Metastatic Pancreatic Carcinoma in the Ovary (tissue), 1 donor: ENCODE measurements around a stretch of chr2.

- PRO-cap, result no peak
These were observed 61.8 kb downstream of the ACKR3 start for GRCh38 chr2:236631353-236631988.

- PRO-cap, result no peak
These were observed 90.2 kb downstream of the ACKR3 start for GRCh38 chr2:236659718-236660245.

- PRO-cap, result no peak
These were observed 91.8 kb downstream of the ACKR3 start for GRCh38 chr2:236661017-236662201.

GRCh38 chr2:236715670-236716029 is 146.0 kb downstream of the ACKR3 start:
- PRO-cap, result no peak

- PRO-cap, result no peak
These were observed 162.4 kb downstream of the ACKR3 start for GRCh38 chr2:236731853-236732641.

DNA sequence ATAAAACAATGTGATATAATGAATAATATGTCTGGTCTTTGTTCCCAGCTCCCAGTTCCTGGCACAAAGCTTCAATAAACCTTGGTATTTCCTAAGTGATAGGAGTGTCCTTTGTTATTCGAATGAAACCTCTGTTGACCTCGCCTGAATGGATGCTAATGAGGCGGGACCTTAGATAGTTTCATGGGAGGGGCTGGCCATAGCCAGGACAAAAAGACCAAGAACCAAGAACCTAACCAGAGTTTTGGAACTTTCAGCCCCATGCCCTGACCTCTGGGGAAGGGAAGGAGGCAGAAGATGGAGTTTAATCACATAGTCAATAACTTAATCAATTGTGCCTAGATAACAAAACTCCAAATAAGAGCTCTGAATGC is 257.6 kb upstream of the COPS8 start:
- PRO-cap, result no peak

DNA sequence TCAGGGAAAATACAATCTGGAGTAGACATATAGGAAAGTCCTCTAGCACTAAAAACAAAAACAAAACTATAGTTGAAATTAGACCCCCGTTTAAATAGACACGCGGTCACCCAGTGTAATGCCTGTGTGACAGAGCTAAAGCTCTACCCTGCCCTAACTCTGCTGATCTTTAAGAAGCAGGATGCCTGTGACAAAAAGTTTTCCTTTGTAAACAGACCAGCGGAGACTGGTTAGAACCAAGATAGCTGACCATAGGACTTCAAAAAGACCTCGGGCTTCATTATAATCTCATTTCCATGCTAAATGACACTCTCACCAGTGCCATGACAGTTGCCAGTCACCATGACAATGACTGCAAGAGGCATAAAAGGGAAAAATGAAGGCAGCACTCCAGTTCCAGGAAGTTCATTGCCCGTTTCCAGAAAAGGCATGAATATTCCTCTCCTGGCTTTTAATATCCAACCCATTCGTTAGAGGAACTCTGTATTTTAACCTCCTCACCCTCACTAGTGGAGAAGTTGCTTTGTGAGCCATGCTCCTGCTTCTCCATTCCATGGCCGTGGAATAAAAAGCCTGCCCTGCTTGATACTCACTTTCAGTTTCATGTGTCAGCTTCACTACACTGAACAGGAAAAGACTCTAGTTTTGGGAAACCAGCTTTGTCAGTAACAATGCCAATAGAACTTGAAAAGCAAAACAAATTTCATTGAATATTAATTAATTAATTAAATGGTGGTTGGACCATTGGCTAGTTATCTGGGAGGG is 157.1 kb upstream of the COPS8 start:
- PRO-cap, result no peak

- PRO-cap, result no peak
These were observed 130.2 kb upstream of the COPS8 start for GRCh38 chr2:236955512-236955849.

DNA sequence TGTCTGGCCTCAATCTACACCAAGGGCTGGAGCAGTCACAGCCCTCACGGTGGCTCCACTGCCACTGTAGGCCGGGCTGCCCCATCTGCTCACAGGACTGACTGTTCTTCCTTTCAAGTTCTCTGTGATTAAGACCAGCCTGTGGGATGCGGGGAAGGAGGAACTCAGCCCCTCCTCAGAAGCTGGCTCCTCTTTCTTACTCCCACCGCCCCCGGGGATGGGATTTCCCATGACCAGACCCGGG is 106.0 kb downstream of the COPS8 start:
- PRO-cap, result no peak

GRCh38 chr2:237235404-237235807 is 149.7 kb downstream of the COPS8 start:
- PRO-cap, result no peak

DNA sequence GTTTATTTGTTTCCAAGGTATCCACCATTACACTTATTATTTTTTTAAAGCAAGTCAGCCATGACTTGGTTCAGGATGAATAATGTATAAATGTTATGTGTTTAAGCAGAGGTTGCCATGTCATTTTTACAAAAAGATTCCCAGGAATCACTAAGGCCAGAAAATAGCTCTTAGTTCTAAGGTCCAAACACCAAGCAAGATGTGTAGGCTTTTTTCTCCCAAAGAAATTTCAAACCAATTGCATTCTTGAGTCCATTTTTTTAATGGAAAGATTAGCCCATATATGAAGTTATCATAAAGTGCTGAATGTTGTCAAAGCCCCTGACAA is 159.0 kb downstream of the COL6A3 start:
- PRO-cap, result no peak

GRCh38 chr2:237290961-237291991 is 122.7 kb downstream of the COL6A3 start:
- PRO-cap, result bidirectional peak, plus-strand start at chr2:237291696, minus-strand start at chr2:237291569

DNA sequence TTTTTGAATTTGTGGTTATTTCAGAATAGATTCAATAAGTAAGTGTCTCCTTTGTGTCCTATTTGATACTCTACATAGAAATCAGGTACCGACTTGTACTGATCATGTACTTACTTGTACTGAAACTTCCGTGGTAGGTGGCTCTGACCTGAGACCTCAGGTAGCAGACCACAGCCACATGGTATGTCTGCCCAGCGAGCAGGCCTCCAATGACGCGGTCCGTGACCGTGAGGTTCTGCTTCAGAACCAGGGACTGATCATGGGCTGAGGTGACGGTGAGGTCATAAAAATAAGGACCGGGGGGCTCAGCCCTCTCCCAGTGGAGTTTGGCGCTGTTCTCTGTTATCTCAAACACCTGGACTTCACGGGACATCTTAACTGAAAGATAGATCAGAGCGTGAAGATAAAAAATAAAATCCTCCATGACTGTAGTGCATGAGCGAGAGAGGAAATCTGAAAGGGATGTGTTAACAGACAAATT is 79.4 kb downstream of the COL6A3 start:
- PRO-cap, result no peak

- PRO-cap, result no peak
These were observed 77.9 kb downstream of the COL6A3 start for GRCh38 chr2:237335889-237336709.

GRCh38 chr2:237353063-237353712 is 60.8 kb downstream of the COL6A3 start:
- PRO-cap, result unidirectional peak, plus-strand start at chr2:237353472

GRCh38 chr2:237366600-237367229 is 47.2 kb downstream of the COL6A3 start:
- PRO-cap, result no peak

DNA sequence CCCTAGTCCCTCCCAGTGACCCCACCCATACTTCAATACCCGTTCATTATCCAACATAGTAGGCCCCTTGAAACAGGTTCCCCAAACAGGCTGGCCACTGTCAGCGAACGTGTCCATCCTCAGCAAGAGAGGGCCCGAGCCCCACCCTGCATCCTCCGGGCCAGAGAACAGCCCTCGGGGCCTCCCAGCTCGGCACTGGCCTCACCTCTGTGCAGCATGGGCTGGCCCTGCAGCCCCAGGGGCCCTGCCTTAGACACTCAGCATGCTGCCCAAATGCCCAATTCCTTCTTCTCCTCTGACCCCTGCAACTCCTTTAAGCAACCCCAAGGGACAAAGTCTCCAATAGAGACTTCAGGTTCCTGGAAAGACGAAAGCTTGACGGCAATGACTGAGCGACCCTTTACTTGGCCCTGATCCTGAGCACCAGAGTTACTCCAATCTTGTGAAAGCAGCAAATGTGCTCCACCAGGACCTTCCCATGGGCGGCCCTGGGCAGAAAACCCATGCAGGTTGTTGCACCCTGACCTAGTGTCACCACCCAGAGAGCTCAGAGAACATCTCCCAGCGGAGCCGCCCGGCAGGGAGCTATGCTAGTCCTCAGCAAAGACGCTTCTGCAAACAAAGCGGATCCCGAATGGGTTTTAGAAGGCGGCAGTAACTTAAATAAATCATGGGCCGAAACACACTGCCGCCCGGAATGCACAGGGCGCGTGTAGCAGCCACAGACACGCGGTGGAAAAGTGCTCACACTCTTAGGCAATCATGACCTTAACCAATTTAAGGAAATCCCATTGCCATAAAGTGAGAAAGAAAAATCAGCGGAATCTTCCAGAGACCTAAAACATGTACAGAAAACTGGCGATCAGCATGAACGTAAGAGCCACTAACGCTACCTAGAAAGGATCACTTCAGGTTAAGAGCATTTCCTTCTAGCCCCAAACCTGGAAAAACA is 706 bp downstream of the COL6A3 start:
- PRO-cap, result no peak

DNA sequence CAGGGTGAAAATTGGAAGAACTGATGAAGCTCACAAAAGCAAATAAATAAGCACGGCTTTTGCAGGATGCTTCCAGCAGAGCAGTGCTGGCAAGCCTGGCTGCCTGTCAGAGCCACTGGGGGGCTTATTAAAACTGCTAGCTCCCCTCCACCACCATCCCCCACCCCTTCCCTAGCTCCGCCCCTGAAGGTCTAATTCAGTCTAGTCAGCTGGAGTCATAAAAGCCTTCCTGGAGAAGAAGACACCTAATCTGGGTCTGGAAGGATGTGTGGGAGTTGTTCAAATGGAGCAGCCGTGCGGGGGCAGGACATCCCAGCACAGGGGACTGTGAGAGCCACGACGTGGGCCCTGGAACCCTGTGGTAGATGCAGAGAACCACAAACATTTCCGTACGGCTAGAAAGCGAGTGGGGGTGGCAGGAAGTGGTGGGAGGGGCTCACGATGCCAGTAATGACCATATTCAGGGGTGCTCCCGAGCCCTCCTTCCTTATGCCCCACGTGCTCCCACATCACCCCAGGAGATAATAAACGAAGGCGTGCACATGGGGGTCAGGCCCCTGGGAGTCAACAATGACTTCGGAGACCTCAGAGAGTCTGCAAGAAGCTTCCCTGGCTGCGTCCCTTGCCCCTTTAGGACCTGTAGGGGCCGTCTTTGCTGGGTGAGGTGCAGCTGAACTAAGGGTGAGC is 20.9 kb upstream of the COL6A3 start:
- PRO-cap, result no peak

DNA sequence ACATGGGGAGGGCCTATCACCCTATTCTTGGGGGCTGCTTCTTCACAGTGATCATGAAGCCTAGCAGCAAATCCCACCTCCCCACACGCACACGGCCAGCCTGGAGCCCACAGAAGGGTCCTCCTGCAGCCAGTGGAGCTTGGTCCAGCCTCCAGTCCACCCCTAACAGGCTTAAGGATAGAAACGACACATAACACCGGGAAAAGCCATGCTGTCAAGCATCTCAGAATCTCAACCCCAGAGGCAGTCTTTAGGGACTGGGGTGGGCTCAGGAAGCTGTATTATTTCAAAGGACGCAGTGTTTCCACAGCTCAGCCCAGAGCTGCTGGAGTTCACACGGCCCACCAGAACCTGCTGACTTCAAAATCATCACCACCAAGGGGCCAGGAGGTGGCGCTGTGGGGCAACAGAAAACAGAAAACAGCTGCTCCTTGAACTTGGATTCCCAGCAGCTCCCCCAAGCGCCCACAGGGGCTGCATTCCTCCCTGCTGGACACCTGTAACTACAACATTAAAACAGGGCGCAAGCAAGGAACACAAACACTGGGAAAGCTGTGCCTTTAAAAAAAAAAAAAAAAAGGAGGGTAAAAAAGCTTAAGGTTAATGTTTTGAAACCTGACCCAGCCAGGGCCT is 25.6 kb downstream of the MLPH start:
- PRO-cap, result no peak

DNA sequence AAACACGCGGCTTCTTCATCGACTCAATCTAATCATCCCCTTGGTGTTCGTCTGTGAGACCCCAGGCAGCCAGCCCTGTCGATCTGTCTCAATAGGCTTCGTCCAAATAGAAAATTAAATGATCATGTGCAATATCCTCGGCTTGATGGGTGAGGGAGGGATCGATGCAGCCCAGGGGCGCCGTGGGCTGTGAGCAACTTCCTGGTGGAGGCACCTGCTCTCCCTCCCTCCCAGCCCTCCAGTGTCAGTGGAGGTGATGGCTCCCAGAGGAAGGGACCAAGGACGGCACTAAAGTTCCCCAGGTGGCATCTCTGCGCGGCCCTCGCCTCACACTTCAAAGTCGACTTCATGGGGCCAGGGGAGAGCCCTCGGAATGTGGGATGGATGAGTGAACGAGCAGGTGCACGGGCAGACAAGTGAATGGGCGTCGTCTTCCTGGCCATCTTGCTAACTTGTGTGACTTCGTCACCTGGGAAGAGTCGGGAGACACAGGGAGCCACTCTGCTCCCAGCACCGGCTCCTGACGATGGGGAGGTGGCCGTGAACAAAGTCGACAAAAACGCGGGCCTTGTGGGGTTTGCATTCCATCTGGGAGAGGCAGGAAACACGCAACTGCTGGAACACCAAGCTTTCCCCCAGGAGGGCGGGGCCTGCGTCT is 28.7 kb upstream of the PRLH start:
- PRO-cap, result no peak